Hair follicle dermal papilla cell (primary cell): ENCODE measurements around a stretch of chr6.

GRCh38 chr6:35689027-35689534 lies 366 bp upstream of the FKBP5 start:
- CAGE, long polyA plus RNA: no peak

DNA sequence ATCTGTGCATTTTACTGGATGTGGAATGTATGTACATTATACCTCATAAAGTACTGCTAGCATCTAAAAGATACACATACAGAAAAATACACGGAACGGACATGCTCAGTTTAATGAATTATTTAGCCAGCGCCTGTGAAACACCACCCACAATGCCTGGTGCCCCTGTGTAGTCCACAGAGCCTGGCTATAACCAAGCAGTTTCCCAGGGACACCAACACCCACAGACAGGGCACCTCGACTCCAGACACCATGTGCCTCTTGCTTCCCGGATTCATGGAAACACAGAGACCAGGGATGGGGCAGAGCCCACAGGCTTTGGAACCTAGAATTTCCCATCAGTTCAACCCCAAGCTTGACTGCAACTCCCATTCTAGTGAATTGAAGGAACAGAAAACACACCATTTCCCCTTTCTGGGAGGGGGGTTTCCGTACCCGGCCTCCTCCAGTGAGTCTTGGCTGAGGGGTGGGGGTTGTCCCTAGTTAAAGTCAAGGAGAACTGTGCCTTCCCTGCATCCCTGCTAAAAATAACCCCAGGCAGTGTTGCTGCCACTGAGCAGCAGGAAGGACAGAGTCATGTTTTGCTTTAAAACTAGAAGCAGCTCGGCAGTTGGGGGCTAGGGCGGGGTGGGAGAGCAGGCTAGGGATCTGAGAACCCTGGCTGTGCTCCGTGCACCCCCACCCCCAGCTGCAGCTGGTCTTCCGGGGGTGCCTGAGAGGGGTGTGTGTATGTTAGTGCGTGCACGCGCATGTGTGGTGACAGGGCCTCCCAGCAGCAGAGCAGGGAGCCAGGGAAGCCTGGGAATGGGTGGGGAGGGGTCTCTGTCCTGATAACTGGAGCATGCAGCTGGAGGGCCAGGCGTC lies 17.2 kb upstream of the ARMC12 start:
- CAGE, long polyA plus RNA: no peak

GRCh38 chr6:35726808-35727942 lies 9.7 kb upstream of the ARMC12 start:
- CAGE, long polyA plus RNA: no peak

DNA sequence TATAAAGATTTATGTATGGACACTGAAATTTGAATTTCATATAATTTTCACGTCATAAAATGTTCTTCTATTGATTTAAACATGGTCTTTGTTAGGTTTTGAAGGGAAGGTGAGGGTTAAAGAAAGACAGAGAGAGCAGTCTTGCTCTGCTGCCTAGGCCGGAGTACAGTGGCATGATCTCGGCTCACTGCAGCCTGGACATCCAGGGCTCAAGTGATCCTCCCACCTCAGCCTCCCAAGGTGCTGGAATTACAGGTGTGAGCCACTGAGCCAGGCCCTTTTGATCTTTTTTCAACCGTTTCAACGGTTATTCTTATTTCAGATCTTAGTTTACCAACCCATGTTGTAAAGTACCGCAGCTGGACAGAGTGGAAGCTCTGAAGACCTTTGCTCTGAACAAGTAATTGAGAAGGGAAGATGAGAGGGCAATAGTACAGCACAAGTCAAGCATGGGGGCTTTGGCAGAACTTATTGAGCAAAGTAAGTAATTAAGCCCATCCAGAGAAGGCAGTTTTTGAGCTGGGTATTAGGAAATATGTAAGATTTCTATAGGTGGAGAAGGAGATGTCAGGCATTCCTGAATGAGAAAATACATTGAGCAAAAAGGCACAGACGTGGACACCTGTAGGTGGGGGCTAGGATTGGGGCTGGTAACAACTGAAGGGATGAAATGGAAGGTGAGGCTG lies 1.3 kb upstream of the SRPK1 start:
- CAGE, long polyA plus RNA: no peak

DNA sequence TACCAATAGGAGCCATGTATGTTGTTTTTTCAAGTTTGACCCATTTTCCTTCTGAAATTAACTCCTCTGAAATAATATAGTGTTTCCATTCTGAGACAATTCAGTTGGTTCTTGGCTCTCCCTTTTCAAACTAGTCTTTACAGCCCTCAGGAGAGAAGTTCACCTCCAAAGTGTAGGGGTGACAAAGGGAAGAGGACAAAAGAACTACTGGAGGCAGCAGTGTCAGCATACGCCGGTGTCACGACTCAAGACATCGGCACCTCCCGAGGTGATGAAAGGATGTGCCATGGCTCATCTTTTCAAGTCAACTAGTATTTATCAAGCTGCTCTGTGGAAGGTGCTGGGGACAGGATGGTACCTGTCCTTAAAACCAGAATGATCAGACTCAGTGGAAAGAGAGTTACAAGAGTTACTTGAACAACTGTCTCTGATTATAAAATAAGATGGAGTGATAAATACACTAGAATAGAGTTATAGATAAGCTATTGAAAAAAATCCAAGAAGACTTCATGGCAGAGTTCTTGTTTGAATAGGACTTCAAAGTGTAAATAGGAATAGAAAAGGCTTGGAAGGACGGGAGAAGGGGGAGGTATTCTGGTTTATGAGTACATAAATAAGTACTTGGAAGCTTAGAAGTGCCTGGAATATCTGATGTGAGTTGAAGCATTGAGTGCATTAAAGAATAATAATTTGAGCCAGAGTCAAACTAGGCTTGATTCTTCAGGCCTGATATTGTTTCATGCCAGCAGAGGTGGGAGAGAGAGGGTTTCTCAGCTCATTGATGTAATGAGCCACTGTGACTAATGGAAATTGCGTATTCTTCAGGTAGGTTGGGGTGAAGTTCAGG lies 37.6 kb upstream of the MAPK13 start:
- CAGE, long polyA plus RNA: no peak

- CAGE, long polyA plus RNA: no peak
These were observed 8.2 kb upstream of the MAPK13 start for GRCh38 chr6:36121973-36122622.

- CAGE, long polyA plus RNA: no peak
These were observed 799 bp downstream of the MAPK13 start for GRCh38 chr6:36131192-36131431.

DNA sequence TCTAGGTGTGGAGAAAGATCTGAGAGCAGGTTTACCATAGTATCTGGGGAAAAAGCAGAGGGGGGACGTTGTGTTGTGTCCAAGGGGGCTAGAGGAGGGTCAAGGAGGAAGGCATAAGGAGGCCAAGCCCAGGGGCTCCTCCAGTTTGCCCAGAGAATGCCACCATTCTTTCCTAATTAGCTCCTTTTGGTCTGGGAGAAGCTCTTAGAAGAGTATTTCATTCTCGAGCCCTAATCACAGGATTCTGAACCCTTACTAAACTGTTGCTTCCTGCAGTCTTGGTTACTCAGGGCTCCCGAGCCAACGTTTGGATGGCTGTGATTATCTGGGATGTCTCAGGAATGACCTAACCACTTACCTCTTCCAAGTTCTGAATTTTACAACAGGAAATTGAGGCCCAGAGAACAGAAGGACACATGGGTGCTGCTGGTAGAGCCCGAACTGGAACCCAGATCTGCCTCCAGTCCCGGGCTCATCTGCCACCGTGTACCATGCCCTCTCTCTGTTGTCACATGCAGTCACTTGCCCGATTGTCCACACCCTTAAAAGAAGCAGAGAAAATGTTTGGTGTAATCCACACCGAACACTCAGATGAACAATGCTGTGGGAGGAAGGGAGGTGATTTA lies 22.2 kb upstream of the PNPLA1 start:
- CAGE, long polyA plus RNA: no peak

DNA sequence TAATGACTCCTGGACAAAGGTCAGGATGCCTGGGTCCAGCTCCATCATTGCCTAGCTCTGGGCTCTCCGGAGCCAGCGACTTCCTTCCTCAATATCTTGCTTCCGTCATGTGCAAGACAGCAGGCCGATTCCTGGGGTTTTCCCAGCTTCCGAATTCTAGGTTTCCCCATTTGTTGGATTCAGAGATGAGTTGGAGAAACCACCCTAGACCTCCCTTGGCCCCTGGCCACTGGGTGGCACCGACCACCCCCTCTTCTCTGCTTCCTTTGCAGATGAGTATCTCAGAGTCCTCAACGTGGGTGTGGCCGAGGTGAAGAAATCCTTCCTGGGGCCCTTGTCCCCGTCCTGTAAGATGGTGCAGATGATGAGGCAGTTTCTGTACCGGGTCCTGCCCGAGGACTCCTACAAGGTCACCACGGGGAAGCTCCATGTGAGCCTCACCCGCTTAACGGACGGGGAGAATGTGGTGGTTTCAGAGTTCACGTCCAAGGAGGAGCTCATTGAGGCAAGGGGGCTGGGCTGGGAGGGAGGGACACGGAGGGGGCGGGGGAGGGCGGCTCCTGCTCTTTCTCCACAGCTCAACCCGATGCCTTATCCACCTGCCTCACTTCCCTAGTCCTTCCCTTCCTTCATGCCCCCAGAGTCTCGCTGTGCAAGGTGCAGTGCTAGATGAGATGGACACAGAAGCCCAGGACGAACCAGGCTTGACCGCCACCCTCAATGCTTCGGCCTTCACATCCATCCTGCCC lies 21.4 kb downstream of the PNPLA1 start:
- CAGE, long polyA plus RNA: no peak

DNA sequence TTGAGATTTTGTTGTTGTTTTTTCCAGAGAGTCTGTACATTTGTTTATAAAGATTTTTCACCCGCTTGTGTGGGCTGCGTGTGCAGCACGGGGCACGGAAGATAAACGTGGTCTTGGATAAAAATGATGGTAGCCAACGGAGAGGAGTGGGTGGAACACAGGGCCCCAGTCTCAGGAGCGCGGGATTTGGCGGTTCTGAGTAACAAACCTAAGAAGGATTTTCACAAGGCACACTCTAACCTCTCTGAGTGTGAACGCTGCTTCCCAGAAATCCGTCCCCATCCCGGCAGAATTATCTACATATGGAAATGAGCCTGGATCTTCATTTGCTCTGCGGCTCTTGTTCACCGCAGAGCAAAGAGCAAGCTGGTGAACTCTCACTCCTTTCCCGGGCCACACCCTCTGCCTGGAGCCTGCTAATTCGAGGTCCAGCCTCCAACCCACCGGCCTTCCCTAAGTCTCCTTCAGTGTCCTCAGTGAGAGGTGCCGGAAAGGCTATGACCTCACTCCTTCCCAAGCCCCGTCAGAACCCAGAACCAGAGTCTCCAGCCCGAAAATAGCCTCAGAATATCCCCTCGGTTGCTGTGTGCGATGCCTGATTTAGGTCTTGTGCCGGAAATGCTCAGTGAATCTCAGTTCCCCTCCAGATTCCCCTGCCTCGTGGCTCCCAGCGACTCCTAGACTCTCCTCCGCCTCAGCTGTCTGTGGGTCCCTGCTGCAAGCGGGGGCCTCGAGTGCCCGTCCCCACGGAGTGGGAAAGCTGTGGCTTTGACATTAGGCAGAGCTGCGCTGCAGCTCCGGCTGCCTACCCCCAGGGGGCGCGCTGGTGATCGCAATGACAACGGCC lies 3.9 kb upstream of the BNIP5 start:
- CAGE, long polyA plus RNA: no peak

GRCh38 chr6:36441287-36441844 lies 1.3 kb downstream of the PXT1 start:
- CAGE, long polyA plus RNA: no peak

GRCh38 chr6:36443141-36443771 lies 456 bp downstream of the KCTD20 start:
- CAGE, long polyA plus RNA: no peak

DNA sequence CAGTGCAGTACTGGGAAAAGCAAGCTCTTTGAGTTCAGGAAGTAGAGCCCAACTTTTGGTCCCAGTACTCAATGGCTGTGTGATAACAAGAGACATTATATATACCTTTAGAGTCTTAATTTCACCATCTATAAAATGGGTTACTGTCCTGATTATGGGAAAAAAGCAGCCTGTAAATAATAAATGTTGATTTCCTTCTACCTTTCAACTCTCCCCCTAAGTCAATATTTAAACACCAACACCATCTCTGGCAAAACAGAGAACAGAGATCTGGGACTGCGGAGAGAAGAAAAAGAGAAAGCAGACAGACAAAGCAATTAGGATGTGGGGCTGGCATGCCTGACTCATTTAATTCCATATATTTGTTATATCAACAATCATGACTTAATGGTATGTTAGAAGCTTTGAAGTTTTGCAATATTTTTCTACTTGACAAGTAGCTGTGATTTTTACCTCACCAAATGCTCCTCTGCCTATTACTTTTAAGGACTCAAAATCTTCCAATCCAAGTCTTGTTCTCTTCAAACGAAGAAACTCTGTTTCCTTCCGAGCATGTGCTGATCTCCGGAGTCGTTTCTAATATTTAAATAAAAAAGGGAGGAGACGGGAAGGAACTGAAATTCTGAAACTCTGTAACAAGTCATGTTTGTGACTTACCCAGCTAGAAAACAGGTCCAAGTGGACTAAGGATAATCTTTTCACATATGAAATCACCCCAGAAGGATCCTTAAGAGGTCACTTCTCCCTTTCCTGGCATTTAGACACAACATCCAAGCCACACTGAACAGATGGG lies 23.2 kb downstream of the STK38 start:
- CAGE, long polyA plus RNA: no peak

- CAGE, long polyA plus RNA: no peak
These were observed 7.8 kb downstream of the SRSF3 start for GRCh38 chr6:36601507-36602839.

DNA sequence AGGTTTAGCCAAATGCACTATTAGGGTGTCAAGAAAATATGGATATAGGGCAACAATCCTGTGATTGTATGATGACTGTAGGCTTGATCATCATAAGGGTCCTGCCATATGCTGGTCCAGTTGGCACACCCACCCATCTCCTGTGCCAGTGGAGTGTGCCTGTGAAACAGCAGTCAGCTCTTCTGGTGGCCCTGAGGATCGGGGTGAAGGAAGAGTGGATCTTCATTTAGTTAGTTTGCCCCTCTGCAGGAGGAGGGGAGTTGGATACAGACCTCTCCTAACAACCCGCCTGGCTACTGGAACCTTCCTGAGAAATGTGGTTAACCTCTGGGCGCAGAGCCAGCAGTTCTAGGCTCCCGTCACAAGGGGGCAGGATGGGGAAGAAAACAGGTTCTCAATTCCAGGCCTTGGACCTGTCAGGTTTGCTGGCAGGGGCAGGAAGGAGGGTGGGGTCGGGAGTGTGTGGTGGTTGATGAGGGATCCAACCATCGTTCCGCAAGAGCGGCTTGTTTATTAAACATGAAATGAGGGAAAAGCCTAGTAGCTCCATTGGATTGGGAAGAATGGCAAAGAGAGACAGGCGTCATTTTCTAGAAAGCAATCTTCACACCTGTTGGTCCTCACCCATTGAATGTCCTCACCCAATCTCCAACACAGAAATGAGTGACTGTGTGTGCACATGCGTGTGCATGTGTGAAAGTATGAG lies 29.2 kb downstream of the SRSF3 start:
- CAGE, long polyA plus RNA: no peak

- CAGE, long polyA plus RNA: no peak
These were observed 29.8 kb downstream of the SRSF3 start for GRCh38 chr6:36623956-36624289.

GRCh38 chr6:36624837-36625510 lies 30.8 kb downstream of the SRSF3 start:
- CAGE, long polyA plus RNA: no peak

- CAGE, long polyA plus RNA: no peak
These were observed 13.3 kb downstream of the CPNE5 start for GRCh38 chr6:36825944-36826317.

GRCh38 chr6:36840875-36841477 lies 1.7 kb upstream of the CPNE5 start:
- CAGE, long polyA plus RNA: no peak

DNA sequence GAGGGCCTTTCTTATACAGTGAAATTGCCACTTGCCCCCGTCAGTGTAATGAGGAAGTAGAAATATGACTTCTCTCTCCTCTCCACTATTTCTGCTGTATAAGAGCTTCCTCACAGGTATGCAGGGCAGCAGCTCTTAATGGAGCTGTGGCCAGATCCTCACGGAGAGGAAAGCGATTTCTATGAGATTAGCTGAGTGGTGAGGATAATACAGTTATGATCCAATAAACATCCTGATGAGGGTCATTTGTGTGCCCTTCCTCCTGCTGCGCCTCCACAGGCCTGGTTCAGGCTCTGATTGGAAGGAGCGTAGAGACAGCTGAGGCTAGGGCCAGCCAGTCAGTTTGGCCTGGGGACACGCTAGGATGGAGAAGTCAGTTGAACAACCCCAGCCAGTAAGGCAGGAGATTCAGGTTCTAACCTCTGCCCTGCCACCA lies 10.9 kb upstream of the CPNE5 start:
- CAGE, long polyA plus RNA: no peak